Neural cell (in vitro differentiated cells): ENCODE measurements around the genes CELA2B and DDI2.

- RAMPAGE, long total RNA = no peak
Measured at GRCh38 chr1:14732757-14733636, 134.5 kb downstream of the KAZN start.

DNA sequence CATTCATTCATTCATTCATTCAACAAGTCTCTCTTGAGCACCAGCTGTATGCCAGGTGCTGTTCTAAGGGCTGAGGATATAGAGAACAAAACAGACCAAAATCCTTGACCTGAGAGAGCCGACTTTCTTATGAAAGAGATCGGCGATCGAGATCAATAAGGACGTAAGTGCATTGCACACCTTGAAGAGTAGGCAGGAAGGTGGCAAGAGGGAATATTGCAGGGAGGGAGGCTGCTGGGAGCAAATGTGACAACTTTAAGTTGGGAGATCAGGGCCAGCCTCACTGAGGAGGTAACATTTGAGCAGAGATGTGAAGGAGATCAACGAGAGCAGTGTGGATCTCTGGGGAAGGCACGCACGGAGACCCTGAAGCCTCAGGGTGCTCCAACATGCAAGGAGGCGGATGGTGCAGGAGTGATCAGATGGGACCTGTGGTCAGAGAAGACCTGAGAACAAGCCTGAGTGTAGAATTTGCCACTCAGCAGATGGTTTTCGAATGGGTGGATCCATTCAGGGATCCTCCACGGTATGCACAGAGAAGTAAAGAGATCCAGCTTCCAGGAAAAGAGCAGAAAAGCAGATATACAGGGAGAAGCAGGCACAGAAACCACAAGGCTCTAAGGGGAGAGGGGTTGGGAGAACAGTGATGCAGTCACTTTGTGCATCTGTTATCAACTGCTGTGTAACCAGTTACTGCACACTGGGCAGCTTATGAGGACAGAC, 138.5 kb downstream of the KAZN start:
- RAMPAGE, long total RNA = no peak

DNA sequence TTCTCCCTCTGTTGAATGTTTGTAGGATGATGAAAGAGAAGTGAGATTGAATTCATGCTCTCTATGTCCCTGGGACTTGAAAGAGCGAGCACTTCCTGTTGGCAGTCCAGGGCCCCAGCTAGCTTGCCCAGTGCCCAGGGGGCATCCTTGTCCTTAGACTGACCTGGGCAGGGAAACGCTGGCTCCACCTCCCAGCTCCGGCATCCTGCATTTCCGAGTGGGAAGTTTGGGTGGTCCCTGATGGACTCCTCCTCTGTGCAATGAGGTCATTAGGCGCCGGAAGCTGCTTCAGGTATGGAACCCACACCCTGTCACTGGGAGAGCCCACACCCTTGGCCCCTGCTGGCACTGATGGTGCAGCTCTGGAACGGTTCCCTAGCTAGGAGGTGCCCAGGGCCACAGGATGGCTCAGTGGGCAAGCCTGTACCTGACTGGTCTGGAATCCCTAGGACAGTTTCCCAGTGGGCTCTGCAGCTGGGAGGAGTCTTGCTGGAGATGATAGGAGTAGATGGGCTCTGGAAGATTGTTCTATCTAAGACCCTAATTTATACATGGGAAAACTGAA, 242.2 kb upstream of the TMEM51 start:
- RAMPAGE, long total RNA = no peak

GRCh38 chr1:14929087-14930186, 224.1 kb upstream of the TMEM51 start:
- RAMPAGE, long total RNA = no peak

- RAMPAGE, long total RNA = no peak
Measured at GRCh38 chr1:15206683-15207960, 39.9 kb upstream of the FHAD1 start.

GRCh38 chr1:15331814-15332013, 78.0 kb upstream of the EFHD2 start:
- RAMPAGE, long total RNA = no peak

GRCh38 chr1:15341986-15342327, 67.7 kb upstream of the EFHD2 start:
- RAMPAGE, long total RNA = no peak

DNA sequence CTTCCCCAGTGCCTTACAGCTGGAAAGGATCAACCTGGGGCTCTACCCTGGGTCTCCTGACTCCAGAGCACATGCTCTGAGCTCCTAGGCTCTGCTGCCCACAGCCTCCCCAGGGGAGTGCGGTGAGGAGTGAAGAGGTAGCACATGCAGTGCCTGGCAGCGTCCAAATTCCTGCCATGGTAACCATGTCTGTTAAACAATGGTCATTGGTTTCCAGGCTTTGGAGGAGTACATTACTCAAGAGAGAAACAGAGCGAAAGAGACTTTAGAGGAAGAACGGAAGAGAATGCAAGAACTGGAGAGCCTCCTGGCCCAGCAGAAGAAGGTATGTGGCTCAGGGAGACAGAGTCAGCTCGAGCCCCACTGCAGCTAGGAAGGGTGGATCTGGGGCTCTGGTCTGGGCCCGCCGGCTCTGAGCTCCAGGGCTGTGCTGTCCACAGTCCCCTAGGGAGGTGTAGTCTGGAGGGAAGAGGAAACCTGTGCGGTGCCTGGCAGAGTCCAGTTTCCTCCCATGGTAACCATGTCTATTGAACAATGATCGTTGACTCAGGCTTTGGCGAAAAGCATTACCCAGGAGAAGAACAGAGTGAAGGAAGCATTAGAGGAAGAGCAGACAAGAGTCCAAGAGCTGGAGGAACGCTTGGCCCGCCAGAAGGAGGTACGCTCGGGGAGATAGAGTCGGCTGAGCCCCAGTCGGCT, 64.7 kb upstream of the EFHD2 start:
- RAMPAGE, long total RNA = no peak

DNA sequence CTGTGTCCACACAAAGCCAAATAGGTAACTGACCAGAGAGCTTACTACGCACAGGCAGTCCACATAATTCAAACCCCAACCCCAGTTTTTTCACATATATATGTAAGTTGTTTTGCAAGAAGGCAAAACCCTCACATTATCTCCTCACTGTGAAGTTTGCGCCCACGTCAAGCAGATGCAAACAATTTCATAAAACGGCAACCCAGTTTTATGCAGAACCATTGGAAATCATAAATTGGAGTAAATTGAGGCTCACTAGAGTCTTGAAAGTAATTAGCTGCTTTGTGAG, 1.8 kb upstream of the EFHD2 start:
- RAMPAGE, long total RNA = no peak

GRCh38 chr1:15432198-15433046, 5.8 kb upstream of the CTRC start:
- RAMPAGE, long total RNA = no peak

- RAMPAGE, long total RNA = no peak
Measured at GRCh38 chr1:15475960-15476300, at the start of gene CELA2B. Gene CELA2B (plus strand): TSS chr1:15476104.

GRCh38 chr1:15517883-15518451, 6.0 kb downstream of the CASP9 start:
- RAMPAGE, long total RNA = no peak

- RAMPAGE, long total RNA = no peak
Measured at GRCh38 chr1:15574636-15575251, 10.1 kb downstream of the AGMAT start.

GRCh38 chr1:15577554-15578109, 7.2 kb downstream of the AGMAT start:
- RAMPAGE, long total RNA = no peak

- RAMPAGE, long total RNA = no peak
Measured at GRCh38 chr1:15616686-15617926, at the start of gene DDI2. Gene DDI2 (plus strand): TSS chr1:15617458.

DNA sequence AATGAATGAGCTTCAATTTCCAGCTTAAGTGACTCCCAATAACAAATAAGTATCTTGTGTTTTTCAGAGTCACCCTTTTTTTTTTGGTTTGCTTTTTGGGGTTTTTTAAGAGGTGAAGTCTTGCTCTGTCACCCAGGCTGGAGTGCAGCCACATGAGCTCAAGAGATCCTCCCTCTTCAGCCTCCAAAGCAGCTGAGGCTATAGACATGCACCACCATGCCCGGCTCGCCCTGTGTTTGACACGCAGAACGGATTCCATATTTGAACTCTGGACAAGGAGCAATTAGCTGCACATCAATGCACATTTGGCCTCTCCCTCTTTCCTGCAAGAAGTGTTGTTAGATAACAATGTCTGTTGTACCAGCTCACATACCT, 3.2 kb upstream of the PLEKHM2 start:
- RAMPAGE, long total RNA = no peak

DNA sequence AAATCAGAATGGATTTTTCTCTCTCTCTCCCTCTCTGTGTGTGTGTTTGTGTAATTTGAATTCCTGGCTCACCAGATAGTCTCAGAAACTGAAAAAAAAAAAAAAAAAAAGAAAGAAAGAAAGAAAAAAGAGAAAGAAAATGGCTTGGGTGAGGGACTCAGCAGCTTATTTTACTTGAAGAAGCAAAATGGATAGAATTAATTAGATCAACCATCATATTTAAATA, 1.2 kb downstream of the PLEKHM2 start:
- RAMPAGE, long total RNA = no peak

DNA sequence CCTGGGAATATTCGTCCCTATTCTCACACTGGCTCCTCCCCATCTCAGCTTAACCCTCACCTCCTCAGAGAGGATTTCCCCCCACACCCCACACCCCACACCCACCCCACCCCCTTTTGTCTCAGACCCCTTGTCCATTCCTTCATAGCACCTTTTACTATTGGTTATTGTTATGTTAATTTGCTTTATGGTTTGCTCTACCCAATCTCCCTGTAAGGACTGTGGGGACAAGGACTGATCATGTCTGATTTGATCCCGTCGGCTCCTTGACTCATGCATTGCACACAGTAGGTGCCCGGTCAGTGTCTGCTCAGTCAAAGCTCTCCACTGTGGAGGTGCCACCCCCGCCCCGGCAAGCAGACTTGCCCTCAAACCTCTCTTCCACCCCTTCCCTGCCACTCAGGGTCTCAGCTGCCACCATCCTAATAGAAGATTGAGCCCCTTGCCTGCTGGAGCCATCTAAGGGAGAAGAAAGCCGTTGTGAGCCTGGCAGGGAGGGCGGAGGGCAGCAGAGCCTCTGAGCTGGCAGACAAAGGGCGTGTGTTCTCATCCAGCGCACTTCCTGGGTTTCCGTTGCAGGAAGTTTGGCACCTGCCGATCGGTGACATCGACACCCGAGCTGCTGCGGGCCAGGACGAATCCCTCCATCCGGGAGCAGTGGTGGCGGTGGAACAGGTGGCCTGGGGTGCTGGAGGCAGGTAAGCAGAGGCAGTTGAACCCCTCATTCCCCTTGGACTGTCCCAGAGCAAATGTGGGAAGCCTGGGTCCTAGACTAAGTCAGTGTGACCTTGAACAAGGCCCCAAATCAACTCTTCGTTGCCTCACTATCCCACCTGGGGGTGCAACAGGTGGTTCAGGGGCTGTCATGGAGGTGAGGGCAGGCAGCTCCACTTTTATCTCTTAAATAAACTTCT, 2.3 kb upstream of the FBLIM1 start:
- RAMPAGE, long total RNA = no peak

GRCh38 chr1:15849027-15849219, 1.4 kb downstream of the SPEN start:
- RAMPAGE, long total RNA = no peak

DNA sequence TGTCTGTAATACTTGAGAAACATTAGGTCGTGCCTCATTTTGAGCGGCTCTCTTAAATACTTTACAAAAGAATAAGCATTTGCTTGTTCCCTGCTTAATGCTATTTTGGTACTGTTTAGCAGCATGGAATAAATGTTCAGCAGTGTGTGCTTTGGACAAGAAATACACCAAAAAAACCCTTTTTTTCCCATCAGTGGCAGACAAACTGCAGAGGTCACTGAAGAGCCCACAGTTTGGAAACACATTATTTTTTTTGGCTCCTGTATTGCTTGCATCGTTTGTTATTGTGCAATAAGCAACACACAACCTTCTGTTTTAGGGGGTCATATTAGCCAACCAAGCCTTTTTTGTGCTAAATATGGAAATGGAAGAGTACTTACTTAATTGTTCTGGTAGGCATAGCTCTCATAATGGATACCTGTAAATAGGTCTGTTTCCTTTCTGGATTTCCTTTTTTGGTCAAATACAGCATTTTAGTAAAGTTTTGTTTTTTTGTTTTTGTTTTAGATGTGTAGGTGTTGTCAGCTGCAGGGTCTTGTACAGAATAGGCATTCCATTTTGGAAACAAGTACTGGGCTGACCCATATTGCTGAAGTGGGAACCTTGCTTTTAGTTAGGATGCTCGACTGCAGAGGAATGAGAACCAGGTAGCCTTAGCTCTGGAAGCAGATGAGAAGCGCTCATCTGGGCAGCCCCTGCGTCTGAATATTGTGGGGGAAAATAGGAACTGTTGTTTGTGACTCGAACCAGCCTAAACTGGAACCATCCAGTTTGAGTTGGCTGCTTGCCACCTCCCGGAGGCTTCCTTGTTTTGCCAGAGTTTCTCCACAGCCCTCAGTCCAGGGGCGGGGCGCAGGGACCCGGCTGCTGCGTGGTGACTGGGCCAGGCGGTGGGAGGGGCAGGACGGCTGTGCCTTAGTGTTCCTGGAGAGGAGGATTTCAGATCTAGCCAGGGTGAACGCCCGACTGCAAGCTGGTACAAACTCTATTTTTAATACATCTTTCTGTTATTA, 38.4 kb downstream of the SPEN start:
- RAMPAGE, long total RNA = no peak